SK-N-SH (cell line): ENCODE data around the genes BABAM1, MRPL34, DDA1, ANO8 and NXNL1.

DNA sequence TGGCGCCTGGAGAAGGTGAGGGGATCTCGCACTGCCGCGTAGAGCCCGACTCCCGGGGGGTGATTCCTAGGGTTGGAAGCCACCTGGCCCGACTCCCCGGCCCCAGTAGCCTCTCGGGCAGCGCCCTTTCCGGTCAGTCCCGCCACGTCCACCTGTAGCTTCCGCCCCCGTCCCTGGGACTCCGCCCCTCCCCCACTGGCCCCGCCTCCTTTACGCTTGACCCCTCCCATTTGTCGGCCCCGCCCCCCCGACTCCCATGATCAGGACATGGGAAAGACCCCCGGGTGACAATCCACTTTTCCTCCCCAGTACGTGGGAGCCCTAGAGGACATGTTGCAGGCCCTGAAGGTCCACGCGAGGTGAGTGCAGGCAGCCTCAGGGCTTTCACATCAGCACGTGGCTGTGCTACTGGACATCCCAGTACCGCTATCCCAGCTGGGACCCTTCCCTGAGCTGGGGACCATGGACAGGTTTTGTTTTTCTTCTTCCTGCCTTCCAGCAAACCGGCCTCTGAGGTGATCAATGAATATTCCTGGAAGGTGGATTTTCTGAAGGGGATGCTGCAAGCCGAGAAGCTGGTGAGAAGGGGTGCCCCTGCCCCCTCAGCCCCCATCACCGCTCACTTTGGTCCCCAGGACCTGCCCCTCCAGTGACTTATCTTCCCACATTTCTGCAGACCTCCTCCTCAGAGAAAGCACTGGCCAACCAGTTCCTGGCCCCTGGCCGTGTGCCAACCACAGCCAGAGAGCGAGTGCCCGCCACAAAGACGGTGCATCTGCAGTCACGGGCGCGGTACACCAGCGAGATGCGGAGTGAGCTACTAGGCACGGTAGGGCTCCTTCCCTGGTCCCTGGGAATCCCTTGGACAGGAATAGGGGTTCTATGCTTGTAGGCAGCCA is 585 bp downstream of the USE1 start:
- RRBS: under 1% methylated on average over 6 of the region's 40 CpGs
CAGE:
- cytosol, long polyA plus RNA: no peak
- long polyA plus RNA: no peak
- nucleus, long polyA plus RNA: no peak

DNA sequence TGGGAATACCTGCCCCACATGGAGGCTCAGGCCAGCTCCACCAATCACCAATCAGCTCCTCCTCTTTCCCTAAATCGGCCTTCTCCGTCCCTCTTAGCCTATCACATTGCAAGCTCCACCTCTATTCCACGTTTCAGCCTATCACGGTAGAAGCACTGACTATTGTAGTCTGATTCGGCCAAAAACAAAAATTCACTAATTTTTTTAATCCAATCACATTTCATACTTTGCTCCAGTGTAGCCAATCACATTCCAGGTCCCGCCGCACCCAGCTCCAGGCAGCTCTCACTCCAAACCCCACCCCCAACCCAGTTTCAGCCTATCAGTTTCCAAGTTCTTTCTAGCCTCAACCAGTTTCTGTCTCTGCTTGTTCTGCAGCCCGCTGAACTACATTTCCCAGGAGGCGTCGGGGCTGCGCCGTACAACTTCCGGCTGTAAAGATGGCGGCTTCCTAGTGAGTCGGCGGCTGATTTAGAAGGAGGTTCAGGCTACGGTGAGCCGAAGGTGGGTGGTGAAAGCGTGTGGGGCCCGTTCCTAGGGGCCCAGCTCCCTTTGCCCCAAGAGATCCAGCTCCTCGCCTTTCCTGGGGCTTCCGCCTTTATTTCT is at the start of gene BABAM1:
Gene BABAM1 (plus strand): TSS at position 420 of the 606 bp plus-strand sequence.
- RRBS: no CpG with 5 or more reads among the region's 22 CpGs
CAGE:
- cytosol, long polyA plus RNA: start-site peak on the plus strand centred at position 434 of the sequence, 90 bp wide, 4,276 and 4,946 reads in 2 replicates
- long polyA plus RNA: start-site peak on the plus strand centred at position 445 of the sequence, 94 bp wide, 5,104 and 4,326 reads in 2 replicates
- nucleus, long polyA plus RNA: start-site peak on the plus strand centred at position 440 of the sequence, 83 bp wide, 2,239 and 2,864 reads in 2 replicates

DNA sequence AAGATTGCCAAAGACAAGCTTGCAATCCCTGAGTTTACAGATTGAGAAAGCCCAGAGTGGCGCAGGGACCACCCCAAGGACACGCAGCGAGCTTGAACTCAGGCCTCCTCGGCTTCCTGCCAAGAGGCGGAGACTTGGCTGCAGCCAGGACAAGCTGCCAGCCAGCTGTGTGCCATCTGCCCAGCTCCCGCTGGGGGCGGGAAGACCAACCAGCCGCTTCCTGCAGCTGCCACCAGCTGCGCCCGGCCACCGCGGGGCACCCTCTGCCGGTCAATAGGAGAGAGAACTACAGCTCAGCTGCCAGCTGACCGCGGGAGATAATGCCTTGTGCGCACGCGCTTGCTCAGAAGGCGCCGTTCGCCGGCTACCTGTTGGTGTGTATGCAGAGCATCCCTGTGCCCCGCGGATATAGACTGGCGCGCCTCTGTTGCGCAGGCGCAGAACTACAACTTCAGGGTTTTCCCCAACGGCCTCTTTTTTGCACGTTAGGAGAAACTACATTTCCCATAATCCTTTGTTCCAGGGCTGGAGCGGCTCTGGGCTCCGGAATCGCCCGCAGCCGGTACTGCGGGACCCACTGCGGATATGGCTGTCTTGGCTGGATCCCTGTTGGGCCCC is at the start of gene MRPL34:
Gene MRPL34 (plus strand): TSS at position 565 of the 618 bp plus-strand sequence.
- RRBS: under 1% methylated on average over 8 of the region's 37 CpGs
CAGE:
- cytosol, long polyA plus RNA: start-site peak on the plus strand centred at position 544 of the sequence, 77 bp wide, 1,090 and 1,379 reads in 2 replicates
- long polyA plus RNA: start-site peak on the plus strand centred at position 545 of the sequence, 76 bp wide, 1,185 and 1,022 reads in 2 replicates
- nucleus, long polyA plus RNA: no peak

DNA sequence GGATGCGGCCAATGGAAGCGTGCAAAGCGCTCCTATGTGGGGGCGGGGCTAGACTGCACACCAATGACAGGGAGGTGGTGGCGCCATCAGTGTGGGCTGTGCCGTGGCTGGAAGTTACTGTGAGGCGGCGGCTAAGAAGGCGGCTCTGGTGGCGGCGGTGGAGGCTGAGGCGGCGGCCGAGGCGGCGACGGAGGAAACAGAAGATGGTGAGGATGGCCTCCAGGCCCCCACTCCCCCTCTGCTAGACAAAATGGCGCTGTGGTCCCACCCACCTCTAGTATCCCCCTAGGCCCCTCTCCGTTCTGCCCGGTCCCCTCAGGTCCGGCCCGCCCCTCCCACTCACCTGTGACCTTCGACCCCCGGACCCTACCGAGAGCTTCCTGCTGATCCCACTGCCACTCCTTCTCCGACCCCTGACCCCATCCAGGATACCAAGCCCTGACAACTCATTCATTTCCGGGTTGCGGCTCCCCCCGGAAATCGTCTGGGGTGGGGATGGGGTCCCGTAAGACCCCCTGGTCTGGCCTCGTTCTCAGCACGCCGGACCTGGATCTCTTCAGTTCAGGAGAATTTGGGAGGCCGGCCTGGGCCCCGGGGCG is at the start of gene DDA1:
Gene DDA1 (plus strand): TSS at position 112 of the 599 bp plus-strand sequence.
- RRBS: 2% methylated on average over 11 of the region's 37 CpGs
CAGE:
- cytosol, long polyA plus RNA: start-site peak on the plus strand centred at position 115 of the sequence, 56 bp wide, 384 and 732 reads in 2 replicates
- long polyA plus RNA: no peak
- nucleus, long polyA plus RNA: no peak

DNA sequence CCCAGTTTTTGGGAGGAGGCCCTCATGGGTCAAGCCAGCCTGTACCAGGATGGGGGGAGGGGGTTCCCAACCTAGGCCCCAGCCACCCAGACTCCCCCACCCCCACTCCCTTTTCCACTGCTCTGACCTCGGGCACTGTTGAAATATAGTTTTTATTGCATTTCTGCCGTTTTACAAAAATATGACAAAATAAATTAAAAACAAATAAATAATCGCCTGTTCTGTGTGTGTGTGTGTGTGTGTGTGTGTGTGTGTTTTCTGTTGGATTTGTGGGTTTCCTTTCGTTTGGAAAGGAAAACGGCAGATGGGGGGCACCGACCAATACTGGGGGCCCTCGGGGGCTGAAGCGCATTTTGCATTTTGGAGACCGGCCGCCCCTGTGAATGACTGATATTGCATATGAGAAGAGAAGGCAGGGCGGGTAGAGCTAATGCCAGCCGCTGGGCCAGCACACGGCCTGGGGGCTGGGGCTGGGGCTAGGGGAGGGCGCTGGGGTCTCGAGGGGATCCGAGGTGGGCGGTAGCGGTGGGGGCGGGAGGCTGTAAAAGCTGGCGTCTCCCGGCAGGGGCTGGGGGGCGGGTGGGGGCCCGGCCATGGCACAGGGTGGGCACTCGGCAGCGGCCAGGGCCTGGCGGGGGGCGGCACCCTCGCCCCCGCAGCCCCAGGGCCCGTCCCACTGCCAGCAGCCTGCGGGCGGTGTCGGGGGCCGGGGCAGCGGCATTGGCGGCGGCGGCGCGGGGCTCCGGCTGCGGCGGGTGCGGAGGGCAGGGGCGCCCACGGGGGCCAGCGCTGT is 11.4 kb downstream of the ANO8 start:
- RRBS: 71% methylated on average over 17 of the region's 47 CpGs
CAGE:
- cytosol, long polyA plus RNA: no peak
- long polyA plus RNA: no peak
- nucleus, long polyA plus RNA: no peak

DNA sequence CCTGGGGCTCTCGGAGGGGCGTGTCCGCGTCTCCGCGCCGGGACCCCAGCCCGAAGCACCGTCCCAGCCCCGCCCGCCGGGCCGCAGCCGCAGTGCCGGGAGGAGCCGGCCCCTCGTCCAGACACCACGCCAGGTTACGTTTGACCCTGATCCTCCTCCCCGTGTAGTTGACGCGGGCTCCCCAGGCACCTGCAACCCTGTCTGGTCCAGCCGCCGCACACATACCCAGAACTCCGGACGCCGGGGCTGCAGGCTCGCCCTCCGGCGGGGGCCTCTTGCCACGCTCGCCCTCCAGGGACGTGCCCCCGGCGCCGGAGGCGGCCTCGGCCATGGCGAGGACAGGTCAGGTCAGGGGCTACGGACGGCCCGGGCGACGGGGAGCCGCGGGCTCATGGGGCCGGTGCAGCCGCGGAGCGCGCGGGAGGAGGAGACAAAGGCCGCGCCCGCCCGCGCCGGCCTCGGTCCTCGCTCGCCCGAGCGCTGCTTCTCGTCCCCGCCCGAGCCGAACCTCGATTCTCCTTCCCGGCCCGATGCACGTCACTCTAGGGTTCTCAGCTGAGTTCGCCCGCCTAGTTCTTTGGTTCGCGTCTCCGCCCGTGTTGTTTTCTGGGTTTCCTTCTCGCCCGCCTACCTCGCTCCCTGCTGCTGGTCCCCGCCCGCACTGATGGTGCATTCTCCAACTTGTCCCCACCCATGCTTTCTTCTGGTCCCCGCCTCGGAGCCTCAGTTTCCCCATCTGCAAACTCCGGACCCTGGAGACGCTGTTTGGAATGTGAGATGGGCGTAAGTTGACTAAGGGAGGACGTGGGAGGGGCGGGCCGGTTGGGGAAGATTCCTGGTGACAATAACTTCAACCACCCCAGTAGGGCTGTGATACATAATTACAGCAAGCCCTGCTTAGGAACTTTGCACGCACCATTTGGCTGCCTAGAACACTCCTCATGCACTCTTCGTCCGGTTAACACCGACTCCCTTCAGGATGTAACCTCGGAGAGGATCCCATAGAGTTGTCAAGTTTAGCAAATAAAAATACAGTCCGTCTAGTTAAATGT is at the start of gene ANO8:
Gene ANO8 (minus strand): TSS at position 516 of the 1,052 bp plus-strand sequence.
- RRBS: 1% methylated on average over 52 of the region's 96 CpGs
CAGE:
- cytosol, long polyA plus RNA: no peak
- long polyA plus RNA: no peak
- nucleus, long polyA plus RNA: no peak

GRCh38 chr19:17423180-17423764 is 3.4 kb downstream of the MVB12A start:
- RRBS: 94% methylated on average over 7 of the region's 19 CpGs
CAGE:
- cytosol, long polyA plus RNA: no peak
- long polyA plus RNA: no peak
- nucleus, long polyA plus RNA: no peak

DNA sequence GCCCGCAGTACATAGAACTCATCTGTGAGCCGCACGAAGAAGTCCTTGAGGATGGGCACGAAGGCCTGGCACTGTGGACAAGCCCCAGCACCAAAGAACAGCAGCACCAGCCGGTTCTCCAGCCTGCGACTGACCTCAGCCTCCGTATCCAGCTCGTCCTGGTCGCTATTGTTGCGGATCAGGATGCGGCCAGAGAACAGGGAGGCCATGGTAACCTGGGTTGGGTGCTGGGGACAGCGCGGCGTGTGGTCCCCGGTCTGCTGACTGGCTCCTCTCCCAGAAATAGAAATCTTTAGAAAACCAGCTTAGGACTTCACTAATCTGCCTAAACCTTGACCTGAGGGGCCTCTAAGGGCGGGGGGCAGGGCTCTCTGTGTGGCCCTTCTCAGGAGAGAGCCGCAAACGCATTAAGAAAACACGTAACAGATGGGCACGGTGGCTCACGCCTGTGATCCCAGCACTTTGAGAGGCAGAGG is at the start of gene NXNL1:
Gene NXNL1 (minus strand): TSS at position 266 of the 476 bp plus-strand sequence.
- RRBS: no CpG with 5 or more reads among the region's 21 CpGs
CAGE:
- cytosol, long polyA plus RNA: no peak
- long polyA plus RNA: no peak
- nucleus, long polyA plus RNA: no peak

DNA sequence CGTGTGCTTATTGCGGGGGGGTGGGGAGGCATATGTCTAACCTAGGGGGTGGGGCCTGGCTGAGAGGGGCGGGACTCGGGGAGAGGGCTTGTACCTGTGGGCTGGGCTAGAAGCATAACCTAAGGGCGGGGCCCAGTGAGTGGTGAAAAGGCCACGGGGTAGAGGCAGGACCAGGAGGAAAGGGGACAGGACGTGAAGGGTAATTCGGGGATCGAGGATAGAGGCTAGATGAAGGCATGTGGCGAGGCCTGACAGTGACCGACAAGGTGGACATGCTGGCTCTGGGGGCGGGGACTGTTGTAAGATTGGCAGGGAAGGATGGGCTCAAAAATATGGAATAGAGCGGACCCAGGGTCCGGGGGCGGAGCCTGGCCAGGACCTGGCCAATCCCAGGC is 438 bp upstream of the SLC27A1 start:
- RRBS: no CpG with 5 or more reads among the region's 15 CpGs
CAGE:
- cytosol, long polyA plus RNA: no peak
- long polyA plus RNA: no peak
- nucleus, long polyA plus RNA: no peak

- RRBS: no CpG with 5 or more reads among the region's 25 CpGs
CAGE:
- cytosol, long polyA plus RNA: no peak
- long polyA plus RNA: no peak
- nucleus, long polyA plus RNA: no peak
Measured at GRCh38 chr19:17489002-17489778, 18.9 kb downstream of the SLC27A1 start.

GRCh38 chr19:17496989-17497467 is 14.4 kb upstream of the PGLS start:
- RRBS: 98% methylated on average over 5 of the region's 33 CpGs
CAGE:
- cytosol, long polyA plus RNA: no peak
- long polyA plus RNA: no peak
- nucleus, long polyA plus RNA: no peak

GRCh38 chr19:17520821-17521290 is 6.2 kb upstream of the NIBAN3 start:
- RRBS: 96% methylated on average over 4 of the region's 26 CpGs
CAGE:
- cytosol, long polyA plus RNA: no peak
- long polyA plus RNA: no peak
- nucleus, long polyA plus RNA: no peak

GRCh38 chr19:17572239-17572909 is 16.9 kb downstream of the COLGALT1 start:
- RRBS: no CpG with 5 or more reads among the region's 15 CpGs
CAGE:
- cytosol, long polyA plus RNA: no peak
- long polyA plus RNA: no peak
- nucleus, long polyA plus RNA: no peak

DNA sequence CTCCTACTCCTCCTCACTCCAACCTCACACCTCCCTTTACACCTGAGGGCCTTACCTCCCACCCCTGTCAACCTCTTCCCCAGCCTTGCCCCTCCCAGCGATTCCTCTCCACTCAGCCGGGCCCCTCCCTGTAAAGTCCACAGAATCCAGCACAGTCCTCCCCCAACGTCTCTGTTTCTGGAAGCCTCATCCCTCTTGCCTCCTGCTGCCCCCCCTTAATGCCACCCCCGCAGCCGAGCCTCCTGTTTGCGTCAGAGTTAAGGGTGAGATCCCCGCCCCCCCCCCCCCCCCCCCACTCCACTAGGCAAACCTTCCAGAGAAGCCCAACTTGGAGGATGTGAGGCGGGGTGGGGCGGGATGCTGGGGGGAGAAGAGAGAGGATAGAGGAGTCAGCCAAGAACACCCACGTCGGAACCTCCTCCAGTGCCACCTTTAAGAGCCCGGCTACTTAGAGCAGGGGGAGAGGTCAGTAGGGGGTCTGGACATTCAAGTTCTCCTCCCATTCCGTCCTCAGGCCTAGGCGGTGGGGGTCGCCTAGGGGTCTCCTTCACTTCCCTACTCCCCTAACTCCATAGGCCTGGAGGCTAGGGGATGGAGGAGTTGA is 2.0 kb downstream of the UNC13A start:
- RRBS: no CpG with 5 or more reads among the region's 15 CpGs
CAGE:
- cytosol, long polyA plus RNA: no peak
- long polyA plus RNA: no peak
- nucleus, long polyA plus RNA: no peak

DNA sequence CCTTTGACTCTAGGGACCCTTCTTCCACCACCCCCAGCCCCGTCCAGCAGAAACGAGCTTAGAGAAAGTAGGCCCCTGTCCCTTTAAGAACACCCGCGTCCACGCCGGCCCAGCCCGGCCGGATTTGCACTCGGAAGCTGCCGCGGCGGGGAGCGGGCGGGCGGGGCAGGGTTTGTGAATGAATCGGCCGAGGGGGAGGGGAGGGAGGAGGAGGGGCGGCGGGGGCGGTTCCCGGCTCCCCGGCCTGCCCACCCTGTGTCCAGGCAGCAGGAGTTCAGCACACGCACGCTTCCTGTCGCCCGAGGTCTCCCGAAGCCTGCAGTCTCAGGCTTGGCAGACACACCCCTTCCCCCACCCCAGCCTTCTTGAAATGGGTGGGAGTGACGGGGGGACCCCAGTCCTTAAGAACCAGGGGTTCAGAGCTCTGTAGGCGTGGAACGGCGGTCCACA is 1.5 kb downstream of the UNC13A start:
- RRBS: no CpG with 5 or more reads among the region's 31 CpGs
CAGE:
- cytosol, long polyA plus RNA: no peak
- long polyA plus RNA: no peak
- nucleus, long polyA plus RNA: no peak

GRCh38 chr19:17762339-17763235 is 11.3 kb downstream of the FCHO1 start:
- RRBS: no CpG with 5 or more reads among the region's 20 CpGs
CAGE:
- cytosol, long polyA plus RNA: no peak
- long polyA plus RNA: no peak
- nucleus, long polyA plus RNA: no peak

- RRBS: no CpG with 5 or more reads among the region's 4 CpGs
CAGE:
- cytosol, long polyA plus RNA: no peak
- long polyA plus RNA: no peak
- nucleus, long polyA plus RNA: no peak
Measured at GRCh38 chr19:17779160-17779333, 15.9 kb upstream of the B3GNT3 start.

- RRBS: no CpG with 5 or more reads among the region's 4 CpGs
CAGE:
- cytosol, long polyA plus RNA: no peak
- long polyA plus RNA: no peak
- nucleus, long polyA plus RNA: no peak
Measured at GRCh38 chr19:17796287-17797117, 1.6 kb downstream of the B3GNT3 start.

- RRBS: no CpG with 5 or more reads among the region's 7 CpGs
CAGE:
- cytosol, long polyA plus RNA: no peak
- long polyA plus RNA: no peak
- nucleus, long polyA plus RNA: no peak
Measured at GRCh38 chr19:17827941-17828381, 6.6 kb upstream of the INSL3 start.

GRCh38 chr19:17830895-17831327 is 9.6 kb upstream of the INSL3 start:
- RRBS: no CpG with 5 or more reads among the region's 26 CpGs
CAGE:
- cytosol, long polyA plus RNA: no peak
- long polyA plus RNA: no peak
- nucleus, long polyA plus RNA: no peak